SUDHL5 (cell line): ENCODE results near the genes TMEM69 and MAST2.

- PRO-cap: no peak
These were observed 10.1 kb downstream of the PTPRF start for GRCh38 chr1:43540697-43541235.

DNA sequence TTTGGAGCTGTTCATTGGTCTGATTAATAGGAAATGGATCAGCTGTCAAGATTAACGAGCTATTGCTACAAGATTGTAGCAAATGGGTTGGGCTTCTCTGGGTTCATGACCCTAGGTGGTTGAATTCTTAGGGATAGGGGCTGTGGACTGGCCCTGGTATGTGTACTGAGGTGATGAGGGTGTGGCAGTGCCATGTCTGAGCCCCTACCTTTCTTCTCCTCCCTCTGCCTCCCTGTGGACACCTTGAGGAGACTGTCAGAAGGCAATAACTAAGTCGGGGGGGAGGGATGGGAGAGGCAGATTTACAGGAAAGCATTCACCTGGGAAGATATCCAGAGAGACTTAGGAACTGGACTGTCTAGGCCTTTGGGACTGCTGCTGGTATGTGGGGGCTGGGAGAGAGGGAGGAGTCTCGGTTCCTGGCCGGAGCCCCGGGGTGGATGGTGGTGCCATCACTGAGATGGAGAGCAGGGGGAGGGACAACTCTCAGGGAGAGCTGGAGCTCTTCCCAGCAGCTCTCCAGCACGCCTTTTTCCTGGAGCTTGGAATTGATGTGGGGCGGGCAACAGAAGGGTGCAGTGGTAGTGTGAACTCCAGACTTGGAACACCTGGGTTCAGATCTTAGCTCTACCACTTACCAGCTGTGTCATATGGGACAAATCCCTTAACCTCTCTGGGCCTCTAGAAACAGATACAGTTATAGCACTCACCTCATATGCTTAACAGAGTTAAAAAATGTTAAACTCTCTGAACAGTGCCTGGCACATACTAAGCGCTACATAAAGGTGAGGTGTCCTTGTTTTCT is 22.1 kb downstream of the PTPRF start:
- PRO-cap: no peak

GRCh38 chr1:43564110-43565025 is 33.7 kb downstream of the PTPRF start:
- PRO-cap: no peak

- PRO-cap: no peak
These were observed 52.2 kb upstream of the KDM4A start for GRCh38 chr1:43597609-43598255.

DNA sequence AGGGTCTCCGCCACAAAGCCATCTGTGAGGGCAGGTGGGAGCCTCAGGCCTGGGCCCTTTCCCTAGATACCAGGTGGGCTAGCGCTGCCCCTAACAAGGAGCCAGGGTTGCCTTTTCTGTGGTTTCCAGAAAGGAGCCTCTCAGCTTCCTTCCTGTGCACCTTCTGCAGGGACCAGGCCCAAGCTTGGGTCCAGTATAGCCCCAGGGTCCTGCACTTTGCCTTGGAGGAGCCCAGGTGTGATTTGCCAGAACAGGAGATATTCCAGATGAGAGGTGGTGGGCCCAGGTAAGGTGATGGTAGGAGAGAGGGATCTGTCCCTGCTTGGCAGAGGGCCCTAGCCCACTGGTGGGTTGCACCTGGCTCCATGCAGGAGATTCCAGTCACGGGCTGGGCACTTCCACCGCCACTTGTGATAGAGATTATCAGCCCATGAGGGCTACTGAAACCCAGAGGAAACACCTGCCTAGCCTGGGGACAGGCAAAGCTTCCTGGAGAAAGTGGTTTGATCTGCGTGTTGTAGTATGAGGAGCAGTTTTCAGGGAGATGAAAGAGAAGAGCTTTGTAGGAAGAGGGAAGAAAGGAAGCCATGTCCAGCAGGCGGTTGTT is 1.1 kb downstream of the CCDC24 start:
- PRO-cap: no peak

- PRO-cap: no peak
These were observed 4.8 kb downstream of the DMAP1 start for GRCh38 chr1:44217912-44218534.

DNA sequence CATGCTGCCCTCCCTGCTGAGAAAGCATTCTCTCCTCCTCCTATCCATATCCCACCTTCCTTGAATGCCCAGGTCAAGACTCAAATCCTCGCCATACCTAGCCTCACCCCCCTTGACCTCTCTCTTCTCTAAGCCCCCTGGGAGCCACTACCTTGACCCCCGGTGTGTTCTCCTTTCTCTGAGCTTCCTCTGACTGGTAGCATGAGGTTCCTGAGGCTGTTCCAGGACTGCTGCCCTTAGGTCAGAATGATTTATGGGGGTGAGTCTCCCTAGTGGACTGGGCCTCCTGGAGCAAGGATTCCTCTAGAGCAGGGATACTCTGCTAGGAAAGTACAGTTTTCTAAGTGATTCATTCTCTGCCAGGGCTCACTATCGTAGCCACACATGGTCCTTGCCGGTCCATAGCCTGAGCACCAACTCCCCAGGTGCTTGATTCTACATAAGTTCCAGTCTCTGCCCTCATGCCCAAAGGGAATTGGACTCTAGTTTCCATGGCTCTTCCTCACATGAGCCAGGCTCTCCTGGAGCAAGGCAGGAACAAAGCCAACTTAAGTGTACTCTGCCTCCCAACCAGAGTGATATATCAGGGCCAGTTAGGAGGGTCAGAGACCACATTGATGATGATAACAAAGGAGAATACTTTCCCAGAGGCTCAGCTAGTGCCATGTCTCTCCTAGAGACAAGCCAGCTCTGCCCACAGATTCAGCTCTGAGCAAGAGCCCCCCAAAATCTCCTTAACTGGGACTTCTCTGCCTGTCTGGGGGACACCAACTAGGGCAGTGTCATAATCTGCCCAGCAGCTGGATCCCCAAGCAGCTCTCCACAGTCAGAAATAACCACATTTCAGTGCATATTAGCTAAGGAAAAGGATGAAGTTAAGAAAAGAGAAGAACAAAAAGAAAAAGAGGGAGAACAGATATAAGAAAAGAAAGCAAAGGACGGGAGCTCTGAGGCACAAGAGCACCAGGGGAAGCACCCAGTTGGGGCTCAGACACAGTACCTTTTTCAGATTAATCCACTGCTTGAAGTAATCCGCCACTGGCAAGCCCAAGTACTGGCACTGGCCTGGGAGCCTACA is 70.9 kb downstream of the ERI3 start:
- PRO-cap: no peak

DNA sequence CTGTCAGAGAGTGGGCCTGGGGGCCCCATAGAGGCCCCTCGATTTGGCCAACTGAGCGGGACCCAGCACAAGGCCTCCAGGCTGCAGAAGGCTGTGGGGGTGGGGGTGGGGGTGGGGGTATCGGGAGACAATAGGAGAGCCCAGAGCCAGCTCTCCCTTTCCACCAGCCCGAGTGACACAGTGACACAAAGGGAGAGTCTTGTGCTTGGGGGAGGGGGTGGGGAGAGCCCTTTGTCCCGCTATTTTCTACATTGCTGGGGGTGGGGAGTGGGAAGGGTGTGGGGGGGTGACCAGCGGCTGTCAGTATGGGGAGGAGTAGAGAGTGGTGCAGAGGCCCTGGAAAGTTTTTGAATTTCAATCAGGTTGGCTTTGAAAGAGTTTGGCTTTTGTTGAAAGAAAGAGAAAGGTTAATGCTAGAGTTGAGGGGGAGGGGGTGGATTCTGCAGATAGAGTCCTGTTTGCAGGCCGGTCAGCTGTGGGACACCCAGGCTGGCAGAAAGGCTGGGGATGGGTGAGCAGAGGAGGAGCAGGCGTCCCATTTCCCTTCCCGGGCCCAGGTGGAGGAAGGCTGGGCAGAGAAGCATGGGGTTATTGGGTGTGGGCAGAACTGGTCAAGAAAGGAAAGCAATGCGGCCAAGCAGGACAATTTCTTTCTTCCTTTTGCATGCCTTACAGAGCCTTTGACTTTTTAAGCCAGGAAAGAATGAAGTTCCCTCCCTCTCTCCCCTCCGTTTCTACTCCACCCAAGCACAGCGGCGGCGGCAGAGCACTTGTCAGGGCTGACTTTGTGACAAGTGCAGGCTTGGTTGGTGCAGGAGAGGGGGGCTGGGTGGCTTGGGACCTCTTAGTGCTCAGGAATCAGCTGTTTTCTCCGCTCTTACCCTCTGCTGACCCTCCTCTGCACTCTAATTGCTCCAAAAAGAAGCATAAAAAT is 96.2 kb downstream of the RNF220 start:
- PRO-cap: no peak

DNA sequence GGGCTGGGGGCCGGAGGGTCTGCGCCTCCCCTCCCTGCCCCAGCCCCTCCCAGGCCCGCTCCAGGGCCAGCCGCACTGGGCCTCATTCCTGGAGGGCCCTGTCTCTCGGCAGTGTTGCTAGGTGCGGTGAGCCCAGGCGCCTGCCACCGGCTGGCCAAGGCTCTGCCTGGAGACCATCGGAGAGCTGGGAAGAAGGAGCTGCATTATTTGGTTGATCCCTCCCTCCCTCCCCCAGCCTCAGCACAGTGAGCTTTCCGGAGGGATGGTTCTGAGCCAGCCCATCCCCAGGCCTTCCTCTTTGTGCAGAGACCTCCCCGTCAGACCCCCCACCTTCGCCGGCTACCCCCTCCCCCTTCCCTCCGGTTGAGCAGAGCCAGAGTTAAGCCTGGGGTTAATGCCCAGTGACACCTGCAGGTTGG is 131.4 kb downstream of the TMEM53 start:
- PRO-cap: no peak

GRCh38 chr1:44587826-44588276 is 86.4 kb downstream of the TMEM53 start:
- PRO-cap: no peak

GRCh38 chr1:44696696-44697147 is 22.2 kb downstream of the ARMH1 start:
- PRO-cap: bidirectional peak, plus-strand start at chr1:44696948, minus-strand start at chr1:44696944

- PRO-cap: no peak
These were observed 8.0 kb upstream of the RPS8 start for GRCh38 chr1:44767046-44767982.

- PRO-cap: no peak
These were observed 29.1 kb upstream of the HPDL start for GRCh38 chr1:45297494-45298002.

GRCh38 chr1:45325337-45326420 is 1.0 kb upstream of the HPDL start:
- PRO-cap: no peak

DNA sequence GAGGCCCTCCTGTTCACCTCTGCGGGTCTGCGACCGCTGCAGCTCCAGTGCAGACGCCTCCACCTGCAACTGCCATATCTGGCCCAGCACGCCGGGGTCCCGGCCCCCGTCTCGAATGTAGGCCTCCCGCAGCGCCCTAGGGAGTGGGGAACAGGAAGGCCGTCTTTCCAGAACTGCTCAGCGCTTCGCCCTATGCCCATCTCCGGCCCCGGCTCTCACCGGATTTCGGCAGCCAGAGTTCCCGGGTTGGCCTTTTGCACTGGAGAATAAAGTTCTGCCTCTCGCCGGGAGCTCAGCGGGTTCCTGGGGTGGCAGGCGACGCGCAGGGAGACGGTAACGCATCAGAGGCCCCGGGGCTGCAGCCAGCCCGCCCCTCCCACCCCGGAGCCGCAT is 1.3 kb downstream of the CCDC17 start:
- PRO-cap: no peak

DNA sequence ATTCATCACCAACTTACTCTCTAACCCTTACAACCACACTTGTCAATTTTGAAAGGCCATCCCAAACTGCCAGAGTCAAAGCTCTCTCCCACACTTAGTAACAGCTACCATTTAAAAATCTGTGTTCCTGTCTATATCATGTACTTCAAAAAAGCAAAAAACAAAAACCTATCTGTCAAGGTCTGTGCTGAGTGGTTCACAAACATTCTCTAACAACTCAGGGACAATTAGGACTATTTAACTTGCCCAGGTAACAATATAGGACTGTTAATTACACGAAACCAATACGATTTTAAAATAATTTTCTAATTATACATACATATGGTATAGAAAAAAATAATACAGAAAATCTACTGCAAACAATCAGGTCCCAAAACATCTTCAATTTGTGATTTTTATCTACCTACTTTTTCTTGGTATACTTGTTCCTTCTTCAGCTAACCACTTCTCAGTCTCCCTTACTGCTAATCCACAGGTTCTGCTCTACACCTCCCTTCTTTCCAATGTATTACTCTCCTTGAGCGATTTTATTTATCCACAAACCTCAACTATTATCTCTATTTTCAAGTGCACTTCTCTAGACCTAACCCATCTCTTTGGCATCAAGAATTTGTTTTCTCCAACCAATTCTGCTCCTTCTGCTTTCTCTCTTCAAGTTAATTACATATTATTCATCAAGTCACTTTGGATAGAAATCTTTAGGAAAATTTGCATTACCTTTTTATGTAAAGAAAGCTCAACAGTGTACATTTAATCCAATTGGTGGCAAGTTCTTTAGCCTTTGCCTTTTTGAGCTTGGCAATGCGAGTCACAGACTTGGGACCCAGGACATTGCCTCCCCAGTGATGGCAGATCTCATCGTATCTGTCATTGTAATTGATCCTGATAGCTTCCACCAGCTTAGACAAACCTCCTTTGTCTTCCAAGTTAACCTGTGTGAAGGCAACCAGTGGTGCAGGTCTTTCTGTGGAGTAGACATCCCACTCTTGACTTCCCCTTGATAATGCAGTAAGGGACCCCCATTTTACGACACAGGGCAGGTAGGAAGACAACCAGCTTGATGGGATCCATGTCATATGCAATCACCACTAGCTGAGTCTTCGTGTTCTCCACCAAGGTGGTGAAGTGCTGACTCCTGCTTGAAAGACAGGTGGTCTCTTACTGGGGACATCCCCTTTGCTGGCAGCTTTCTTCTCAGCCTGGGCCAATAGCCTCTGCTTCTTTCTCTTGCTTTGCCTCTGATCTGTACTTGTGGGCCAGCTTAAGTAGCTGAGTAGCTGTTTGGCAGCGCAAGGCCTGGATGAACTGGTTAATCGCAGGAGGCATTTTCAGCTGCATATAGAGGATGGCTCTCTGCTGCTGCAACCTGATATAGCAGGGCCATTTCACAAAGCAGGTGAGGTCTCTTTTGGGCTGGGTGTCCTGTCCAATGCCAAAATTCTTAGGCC is 26.9 kb upstream of the CCDC17 start:
- PRO-cap: no peak

DNA sequence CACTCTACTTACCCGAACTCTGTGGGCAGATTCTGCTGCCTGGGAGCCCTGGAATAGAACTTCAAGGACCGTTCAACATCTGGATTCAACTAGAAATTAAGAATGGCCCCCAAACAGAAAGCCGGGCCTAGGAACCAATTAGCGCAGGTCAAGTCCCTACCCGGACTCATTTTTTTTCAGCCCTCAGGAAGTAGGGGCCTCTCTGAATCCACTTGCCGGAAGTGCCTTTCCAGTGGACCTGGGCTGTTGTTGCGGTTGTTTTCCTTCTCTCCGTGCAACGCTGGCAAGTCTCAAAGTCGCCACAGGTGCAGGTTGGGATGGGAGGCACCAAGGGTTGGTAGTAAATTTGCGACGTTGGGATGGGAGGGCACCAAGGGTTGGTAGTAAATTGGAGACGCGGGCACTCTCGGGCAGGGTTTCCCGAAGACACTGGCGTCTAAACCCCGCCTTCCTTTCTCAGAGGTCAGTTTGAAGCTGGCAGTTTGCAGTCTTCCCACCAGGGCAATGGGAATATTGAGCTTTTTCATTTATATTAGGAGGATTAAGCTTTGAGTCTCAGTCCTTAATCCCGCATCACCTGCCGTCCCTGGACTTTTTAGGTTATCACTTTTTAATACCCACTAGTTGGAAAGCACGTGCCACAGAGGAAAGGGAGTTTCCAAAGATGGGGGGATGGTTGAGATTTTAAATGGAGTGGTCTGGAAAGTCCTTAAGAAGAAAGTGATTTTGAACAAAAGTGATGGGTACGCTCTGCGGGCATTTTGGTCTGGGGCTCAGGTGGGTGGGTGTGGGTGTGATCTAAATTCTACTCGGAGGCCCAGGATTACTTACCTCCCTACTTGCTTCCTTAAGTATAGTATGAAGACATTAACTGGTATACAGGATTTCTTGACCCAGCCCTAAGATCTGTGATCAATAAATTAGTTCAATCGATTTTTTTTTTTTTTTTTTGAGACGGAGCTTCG is at the start of gene TMEM69:
Gene TMEM69, plus strand, starts transcription at position 211 of the 965 bp plus-strand sequence.
- PRO-cap: bidirectional peak, plus-strand start at position 211 of the sequence, minus-strand start at position 91 of the sequence

DNA sequence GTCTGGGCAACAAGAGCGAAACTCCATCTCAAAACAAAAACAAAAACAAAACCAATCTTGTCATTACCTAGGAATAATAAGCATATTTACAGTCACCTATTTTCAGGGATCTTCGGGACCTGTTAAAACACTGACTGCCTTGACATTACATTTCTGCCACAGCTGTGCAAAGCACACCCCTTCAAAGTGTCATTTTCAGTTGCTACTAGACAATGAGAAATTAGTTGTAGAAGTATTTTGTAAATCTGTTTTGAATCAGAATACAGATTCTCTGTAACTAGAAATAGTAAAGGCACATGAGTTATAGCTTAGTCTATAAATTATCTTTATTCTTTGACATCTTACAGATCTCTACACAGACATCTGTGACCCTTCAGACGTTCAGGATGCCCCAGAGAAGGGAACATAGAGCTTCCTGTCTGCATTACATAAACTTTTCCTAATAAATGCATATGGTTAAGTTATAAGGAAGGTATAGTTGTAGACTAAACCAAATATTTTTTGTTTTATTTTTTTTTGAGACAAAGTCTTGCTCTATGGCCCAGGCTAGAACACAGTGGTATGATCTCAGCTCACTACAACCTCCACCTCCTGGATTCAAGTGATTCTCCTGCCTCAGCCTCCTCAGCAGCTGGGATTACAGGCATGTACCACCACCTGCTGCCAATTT is 8.9 kb downstream of the TMEM69 start:
- PRO-cap: no peak

GRCh38 chr1:45803271-45803757 is at the start of gene MAST2:
Gene MAST2 (plus strand): TSS chr1:45803612.
- PRO-cap: bidirectional peak, plus-strand start at chr1:45803653, minus-strand start at chr1:45803459

DNA sequence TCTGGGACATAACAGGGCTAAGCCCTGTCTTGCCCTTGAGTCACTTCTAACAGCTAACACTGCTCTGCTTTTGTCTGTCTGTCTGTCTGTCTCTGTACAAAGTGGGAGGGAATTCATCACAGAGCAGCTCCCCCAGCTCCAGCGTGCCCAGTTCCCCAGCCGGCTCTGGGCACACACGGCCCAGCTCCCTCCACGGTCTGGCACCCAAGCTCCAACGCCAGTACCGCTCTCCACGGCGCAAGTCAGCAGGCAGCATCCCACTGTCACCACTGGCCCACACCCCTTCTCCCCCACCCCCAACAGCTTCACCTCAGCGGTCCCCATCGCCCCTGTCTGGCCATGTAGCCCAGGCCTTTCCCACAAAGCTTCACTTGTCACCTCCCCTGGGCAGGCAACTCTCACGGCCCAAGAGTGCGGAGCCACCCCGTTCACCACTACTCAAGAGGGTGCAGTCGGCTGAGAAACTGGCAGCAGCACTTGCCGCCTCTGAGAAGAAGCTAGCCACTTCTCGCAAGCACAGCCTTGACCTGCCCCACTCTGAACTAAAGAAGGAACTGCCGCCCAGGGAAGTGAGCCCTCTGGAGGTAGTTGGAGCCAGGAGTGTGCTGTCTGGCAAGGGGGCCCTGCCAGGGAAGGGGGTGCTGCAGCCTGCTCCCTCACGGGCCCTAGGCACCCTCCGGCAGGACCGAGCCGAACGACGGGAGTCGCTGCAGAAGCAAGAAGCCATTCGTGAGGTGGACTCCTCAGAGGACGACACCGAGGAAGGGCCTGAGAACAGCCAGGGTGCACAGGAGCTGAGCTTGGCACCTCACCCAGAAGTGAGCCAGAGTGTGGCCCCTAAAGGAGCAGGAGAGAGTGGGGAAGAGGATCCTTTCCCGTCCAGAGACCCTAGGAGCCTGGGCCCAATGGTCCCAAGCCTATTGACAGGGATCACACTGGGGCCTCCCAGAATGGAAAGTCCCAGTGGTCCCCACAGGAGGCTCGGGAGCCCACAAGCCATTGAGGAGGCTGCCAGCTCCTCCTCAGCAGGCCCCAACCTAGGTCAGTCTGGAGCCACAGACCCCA is 97.7 kb downstream of the PIK3R3 start:
- PRO-cap: no peak